Epithelial cell of alveolus of lung (primary cell): ENCODE measurements around the genes DYSF, CYP26B1 and ALMS1.

DNA sequence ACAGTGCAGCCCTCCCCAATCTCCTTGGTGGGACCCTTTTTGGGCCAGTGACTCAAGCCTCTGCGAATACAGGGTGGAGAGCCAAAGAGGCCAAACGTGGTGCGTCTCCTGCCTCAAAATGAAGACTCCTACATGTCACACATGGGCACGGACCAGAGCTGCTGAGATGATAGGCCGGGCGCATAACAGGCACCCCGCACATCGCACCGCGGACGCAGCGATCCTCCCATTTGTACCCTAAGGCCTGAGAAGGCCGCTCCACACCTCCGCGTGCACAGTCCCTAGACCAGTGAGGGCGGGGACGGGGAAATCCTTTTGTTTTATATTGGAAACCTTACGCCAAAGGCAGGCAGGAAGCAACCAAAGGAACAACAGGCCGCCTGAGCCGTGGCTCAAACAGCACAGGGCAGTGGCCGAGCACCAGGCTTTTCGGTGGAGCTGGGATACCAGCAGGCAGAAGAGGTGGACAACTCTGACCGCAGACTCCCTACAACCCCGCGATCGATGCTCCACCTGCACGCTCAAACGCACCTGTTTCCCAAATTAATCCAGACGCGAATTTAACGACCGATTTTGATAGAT is 3.6 kb downstream of the VAX2 start:
- RAMPAGE, long total RNA, result no peak
- RRBS, result no CpG with 5 or more reads among the region's 32 CpGs

- RAMPAGE, long total RNA, result no peak
- RRBS, result no CpG with 5 or more reads among the region's 2 CpGs
Measured at GRCh38 chr2:71139456-71140023, 9.1 kb downstream of the MPHOSPH10 start.

DNA sequence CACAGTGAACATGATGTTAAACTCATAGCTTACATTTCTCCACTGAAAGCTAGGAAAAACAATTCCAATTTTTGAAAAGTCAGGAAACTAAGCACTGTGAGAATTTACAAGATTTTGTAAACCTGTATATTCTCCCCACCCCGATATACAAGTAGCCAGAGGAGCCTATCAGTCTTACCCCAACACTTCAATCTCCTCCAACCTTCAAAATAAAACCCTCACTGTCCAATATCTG is 1.6 kb downstream of the PAIP2B start:
- RAMPAGE, long total RNA, result no peak
- RRBS, result no CpG with 5 or more reads among the region's 1 CpG

GRCh38 chr2:71451782-71452157 is 14.7 kb upstream of the DYSF start:
- RAMPAGE, long total RNA, result no peak
- RRBS, result no CpG with 5 or more reads among the region's 3 CpGs

DNA sequence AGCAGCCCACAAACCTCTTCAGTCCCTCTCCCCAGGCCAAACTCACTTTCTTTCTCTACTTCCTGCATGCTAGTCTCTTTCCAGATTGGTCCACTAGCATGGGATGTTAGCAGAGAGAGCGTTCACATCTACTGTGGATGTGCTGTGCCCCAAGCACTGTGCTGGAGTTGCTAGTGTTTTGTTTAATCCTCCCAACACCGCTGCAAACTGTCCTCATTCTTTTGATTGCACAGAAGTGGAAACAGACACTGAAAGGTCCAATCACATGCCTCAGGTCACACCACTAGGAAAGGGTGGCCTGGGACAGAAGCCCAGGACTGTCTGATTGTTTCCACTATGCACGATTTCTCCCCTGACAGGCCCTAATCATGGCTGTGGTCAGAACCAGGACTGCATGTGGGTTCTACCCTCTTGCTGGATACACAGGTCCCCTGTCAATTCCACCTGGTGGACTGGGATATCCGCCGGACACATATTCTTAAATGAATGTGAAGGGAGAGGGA is 7.8 kb upstream of the DYSF start:
- RAMPAGE, long total RNA, result no peak
- RRBS, result 100% methylated on average over 1 of the region's 5 CpGs

DNA sequence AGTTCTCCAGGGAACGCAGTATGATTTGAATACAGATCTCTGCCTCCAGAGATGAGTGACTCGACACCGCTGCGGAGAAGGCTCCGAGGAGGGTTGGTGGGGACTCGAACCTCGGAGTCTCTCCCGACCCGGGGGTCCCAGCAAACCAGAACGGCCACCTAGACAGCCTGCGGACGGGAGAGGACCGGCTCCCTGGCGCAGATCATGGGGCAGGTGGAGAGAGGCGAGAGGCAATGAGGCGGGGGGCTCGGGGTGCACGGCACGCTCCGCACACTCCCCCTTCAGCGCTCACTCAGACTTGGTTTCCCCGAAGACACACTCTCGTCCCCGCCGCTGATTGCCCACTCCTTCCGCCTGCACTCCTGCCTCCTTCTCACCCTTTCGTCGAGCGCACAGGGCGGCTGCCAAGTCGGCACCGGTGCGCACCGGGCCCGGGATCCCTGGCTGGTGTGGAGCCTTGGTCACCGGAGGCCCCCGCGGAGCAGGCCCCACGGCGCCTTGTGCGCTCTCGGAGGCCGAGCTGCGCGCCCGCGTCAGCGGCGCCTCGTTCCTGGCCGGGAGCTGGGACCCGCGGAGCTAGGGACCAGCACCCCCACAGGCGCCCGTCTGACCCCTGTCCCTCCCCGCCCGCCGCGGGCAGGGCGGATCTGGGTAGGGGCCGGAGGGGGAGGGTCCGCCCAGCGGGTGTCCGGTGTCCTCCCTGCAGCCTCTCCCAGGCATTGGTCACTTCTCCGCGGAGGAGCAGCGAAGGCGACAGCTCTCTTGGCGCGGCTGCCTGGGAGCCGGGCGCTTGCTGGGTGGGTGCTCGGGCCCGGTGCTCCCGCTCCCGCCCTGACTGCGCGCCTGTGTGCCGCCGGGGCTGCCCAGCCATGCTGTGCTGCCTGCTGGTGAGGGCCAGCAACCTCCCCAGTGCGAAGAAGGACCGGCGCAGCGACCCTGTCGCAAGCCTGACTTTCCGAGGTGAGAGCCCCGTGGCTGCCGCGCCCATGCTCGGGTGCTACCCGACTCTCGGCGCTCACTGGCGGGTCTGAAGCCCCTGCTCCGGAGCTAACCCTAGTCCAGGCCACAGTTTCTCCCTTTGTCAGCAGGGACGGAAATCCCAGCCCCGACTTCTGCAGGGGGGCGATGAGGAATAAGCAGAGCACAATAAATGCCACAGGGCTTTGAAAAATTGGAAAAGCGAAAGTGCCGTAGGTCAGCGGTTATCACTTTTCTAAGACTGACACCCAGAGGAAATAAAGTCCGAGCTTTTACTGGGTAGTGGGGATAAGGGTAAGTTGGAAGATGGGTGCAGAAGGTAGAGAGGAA is at the start of gene DYSF:
TSS of gene DYSF (plus strand) at position 726 of the 1,308 bp plus-strand sequence.
- RAMPAGE, long total RNA, result no peak
- RRBS, result 2% methylated on average over 32 of the region's 102 CpGs

- RAMPAGE, long total RNA, result no peak
- RRBS, result no CpG with 5 or more reads among the region's 2 CpGs
Measured at GRCh38 chr2:71469388-71469785, 2.9 kb downstream of the DYSF start.

DNA sequence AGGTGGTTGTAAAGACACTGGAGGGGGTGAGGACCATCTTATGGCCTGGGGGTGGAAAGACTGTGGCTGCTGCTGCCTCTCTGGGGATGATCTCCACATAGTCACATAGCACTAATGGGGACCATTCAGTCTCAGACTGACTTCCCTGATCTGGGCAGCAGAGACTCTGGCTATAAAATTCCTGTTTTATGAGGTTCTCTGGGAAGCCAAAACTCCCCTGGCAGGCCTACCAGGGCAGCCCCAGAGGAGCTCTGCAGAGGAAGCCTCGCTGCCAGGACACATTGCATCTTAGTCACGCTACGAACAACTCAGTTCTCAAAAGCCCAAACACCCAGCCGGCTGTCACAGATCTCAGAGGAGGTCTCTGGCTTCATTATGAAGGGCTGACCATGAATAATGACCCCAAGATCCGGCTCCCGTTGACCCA is 212.5 kb downstream of the CYP26B1 start:
- RAMPAGE, long total RNA, result no peak
- RRBS, result 5% methylated on average over 2 of the region's 6 CpGs

GRCh38 chr2:72146824-72148097 is at the start of gene CYP26B1:
Gene CYP26B1 (minus strand): TSS chr2:72147862.
- RAMPAGE, long total RNA, result no peak
- RRBS, result 3% methylated on average over 37 of the region's 100 CpGs

DNA sequence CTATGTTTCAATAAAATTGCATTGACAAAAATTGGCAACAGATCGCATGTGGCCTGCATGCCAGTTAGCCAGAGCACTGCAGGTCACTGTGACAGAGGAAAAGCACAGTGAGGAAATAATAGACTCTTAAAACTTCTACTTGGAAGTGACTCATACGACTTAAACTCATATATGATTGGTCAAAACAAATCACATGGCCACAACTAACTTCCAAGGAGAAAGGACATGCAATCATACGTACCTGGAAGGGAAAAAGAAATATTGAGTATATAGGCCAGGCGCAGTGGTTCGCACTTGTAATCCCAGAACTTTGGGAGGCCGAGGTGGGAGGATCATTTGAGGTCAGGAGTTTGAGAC is 44.3 kb downstream of the EXOC6B start:
- RAMPAGE, long total RNA, result no peak
- RRBS, result no CpG with 5 or more reads among the region's 6 CpGs

DNA sequence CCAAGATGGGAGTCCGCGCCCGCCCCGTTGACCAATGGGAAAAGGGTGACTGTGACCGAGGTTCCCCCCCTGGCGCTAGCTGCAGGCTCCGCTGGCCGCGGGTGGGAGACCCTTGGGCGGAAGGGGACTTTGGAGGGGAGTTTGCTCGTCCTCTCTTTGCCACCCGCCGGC is 219 bp downstream of the SFXN5 start:
- RAMPAGE, long total RNA, result no peak
- RRBS, result no CpG with 5 or more reads among the region's 13 CpGs

DNA sequence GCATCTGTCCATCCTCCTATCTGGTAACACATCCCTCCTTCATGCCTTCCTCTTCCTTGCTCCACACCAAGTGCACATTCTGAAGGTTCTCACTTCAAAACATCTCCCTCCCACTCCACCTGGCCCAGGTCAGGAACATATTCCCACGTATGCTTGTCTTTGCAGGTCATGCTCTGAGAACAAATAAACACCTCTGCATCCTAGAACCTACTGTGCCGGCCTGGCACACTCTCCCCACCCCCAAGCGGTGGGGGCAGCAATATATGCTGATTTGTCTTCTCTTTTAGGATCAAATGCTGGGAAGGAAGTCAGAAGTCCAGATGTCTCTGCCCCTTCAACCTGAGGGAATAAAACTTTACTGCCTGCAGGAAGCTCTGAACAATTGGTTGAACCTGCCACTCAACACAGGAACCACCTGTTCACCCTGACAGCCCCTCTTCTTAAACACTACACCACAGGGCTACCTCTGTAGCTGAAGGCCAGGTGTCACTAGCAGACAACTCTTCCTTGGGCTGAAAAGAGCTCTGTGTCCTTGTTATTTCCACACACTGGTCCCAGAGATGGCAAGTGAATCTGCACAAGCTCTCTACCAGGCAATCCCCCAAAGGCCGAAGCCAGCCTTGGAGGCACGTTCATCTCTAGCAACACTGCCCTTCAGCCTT is 12.8 kb upstream of the SFXN5 start:
- RAMPAGE, long total RNA, result no peak
- RRBS, result no CpG with 5 or more reads among the region's 5 CpGs

- RAMPAGE, long total RNA, result no peak
- RRBS, result no CpG with 5 or more reads among the region's 9 CpGs
Measured at GRCh38 chr2:73107453-73108049, 5.2 kb downstream of the RAB11FIP5 start.

- RAMPAGE, long total RNA, result no peak
- RRBS, result 2% methylated on average over 18 of the region's 39 CpGs
Measured at GRCh38 chr2:73176074-73176807, 26.1 kb upstream of the NOTO start.

DNA sequence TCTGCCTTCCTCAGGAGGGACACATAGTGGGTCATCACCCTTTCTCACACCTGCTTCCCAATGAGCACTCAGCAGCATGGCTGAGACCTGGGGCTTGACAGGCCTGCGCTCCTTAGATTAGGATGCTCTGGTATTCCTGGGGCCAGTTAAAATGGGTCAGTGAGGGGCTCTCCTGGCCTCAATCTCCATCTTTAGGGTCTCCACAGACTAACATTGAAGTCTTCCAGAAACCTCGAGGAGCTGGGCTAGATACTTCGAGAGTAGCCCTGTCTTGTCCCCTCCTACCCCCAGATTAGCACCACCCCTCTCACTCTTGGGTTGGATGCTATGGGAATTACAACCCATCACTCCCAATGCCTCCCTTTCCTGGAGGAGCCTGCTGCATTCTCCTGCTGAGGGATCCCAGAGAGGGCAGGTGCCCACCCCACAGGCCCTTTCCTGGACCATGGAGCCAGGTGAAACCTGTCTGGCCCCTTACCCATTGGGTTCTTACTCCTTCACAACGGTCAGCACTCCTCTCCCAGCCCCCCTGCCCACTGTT is 6.3 kb downstream of the PRADC1 start:
- RAMPAGE, long total RNA, result no peak
- RRBS, result no CpG with 5 or more reads among the region's 4 CpGs

DNA sequence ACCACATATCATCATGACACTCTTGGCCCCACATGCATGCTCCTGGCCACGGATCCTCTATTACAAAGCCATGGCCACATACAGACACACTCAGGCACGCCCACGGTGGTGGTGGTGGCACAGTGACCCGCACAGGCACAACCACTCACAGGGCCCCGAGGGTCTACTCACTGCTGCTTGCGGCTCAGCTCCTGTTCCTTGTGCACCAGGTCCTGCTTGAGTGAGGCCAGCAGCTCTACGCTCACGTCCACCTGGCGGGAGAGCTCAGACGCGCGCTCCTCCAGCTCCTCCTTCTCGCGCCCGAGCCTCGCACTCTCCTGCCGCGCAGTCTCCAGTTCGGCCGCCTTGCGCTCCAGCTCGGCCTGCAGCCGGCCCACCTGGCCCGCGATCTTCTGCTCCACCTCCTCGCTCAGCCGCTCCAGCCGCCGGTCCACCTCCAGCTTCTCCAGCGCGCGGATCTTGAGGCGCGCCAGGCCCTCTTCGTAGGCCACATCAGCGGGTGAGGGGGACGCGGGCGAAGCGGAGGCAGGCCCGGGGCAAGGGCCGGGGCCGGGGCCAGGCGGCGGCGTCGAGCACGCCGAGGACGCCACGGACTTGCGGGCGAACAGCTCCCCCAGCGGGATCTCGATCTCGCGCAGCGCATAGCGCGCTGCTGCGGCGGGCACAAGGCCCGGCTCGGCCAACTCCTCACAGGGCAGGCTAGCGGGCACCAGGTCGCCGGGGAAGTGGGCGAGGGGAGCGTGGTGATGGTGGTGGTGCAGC is 15.5 kb downstream of the FBXO41 start:
- RAMPAGE, long total RNA, result no peak
- RRBS, result 3% methylated on average over 19 of the region's 69 CpGs

DNA sequence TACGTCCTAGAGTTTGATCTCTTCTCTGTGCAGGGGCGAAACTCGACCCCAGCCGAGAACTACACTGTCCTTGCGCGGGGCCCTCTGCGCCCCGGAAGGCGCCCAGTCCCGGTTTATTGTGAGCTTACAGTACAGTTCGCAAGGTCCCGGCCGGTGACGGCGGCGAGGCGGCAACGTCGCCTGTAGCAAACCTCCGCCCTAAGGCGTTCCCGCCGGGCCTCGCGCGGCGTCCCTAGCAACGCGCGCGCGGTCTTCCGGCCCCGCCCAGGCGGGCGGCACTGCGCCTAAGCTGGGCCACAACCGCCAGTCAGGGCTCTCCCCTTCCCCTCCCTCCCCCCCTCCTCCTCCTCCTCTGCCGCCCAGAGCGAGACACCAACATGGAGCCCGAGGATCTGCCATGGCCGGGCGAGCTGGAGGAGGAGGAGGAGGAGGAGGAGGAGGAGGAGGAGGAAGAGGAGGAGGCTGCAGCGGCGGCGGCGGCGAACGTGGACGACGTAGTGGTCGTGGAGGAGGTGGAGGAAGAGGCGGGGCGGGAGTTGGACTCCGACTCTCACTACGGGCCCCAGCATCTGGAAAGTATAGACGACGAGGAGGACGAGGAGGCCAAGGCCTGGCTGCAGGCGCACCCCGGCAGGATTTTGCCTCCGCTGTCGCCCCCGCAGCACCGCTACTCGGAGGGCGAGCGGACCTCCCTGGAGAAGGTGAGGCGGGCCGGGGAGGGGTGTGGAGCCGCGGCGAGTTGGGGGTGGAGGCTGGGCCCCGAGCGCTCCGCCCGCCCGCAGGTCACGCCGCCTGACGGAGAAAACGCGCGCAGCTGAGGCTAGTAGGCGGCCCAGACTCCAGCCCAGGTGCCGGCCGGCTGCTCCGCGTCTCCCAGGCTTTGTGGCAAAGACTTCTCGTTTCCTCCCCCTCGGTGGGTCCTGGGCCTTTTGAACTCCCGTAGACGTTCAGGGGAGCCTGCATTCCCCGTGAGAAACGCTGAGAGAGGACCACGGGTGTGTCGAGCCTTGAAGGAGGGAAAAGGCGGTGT is at the start of gene ALMS1:
TSS of gene ALMS1 (plus strand) at position 345 of the 1,030 bp plus-strand sequence.
- RAMPAGE, long total RNA, result no peak
- RRBS, result 1% methylated on average over 34 of the region's 98 CpGs

GRCh38 chr2:73485323-73486383 is 100.0 kb downstream of the ALMS1 start:
- RAMPAGE, long total RNA, result no peak
- RRBS, result no CpG with 5 or more reads among the region's 35 CpGs

DNA sequence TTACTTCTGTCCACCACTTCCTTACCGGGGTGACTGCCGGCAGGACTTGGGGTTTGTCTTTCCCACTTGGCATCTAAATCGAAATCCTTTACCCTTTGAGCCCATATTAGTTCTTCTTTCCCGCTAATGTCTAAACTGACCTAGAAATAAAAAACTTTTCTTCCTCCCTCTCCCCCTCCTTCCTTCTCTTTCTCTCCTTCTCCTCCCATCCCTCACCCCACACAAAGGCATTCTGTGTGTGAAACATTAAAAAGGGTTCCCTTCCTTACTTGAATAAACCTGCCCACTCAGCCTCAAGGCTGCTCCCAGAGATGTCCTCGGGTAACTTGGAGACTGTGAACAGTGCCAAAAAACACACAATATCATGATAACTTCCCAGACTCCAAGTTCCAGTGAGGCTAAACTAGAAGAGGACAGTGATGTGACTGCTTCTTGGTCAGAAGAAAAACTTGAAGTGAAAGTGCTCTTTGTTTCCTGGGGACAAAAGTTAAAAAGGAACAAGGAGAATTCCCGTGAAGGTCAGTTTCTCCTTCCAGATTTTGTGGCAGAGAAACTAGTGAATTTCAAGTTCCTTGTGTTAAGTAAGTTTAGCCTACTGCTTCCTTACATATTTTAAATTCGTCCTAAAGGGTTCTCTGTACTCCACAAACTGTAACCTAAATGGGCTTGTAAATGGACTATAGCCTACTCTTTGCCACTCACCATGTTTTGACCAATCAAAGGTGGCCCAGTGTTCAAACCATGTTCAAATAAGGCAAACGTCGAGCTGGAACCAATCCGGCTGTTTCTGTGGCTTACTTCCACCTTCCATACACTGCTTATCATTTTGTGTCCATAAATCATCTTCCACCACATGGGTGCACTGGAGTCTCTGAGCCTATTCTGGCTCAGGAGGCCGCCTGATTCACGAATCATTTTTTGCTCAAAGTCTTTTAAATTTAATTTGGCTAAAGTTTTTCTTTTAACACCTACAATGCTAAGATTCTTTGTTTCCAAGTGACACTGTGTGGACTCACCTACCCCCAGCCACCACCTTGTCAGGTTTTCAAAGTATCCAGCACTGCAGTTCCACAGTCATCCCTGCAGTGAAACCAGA is 20.5 kb downstream of the TPRKB start:
- RAMPAGE, long total RNA, result no peak
- RRBS, result no CpG with 5 or more reads among the region's 12 CpGs

DNA sequence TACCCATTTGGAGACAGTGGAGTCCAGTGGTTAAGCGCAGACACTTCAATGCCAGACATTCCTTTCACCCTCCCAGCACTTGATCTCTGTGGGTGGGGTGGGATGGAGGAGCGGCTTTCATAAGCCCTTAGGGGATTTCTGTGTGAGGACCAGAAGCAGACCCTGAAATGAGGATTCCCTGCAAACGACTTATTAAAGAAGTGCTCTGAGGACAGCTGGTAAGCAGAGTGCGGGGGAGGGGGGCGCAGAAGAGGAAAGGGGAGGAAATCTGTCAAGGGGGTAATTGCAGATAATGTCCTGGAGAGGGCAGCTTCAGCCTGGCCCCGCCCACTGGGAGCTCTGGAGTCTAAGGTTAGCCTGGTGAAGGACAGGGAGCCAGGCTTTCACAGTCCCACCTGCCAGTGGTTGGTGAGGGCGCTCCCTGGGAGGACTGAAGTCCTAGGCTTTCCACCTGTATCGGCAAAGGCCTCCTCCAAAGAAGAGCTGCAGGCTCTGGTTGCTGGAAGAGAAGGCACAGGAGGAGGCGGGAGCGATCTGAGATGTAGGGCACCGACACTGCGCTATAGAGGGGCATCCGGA is 5.5 kb upstream of the DGUOK start:
- RAMPAGE, long total RNA, result no peak
- RRBS, result no CpG with 5 or more reads among the region's 13 CpGs